Breast epithelium (tissue), 2 donors: ENCODE data around the genes BLVRA, MRPS24 and MYL7.

GRCh38 chr7:41047738-41048252, 655.1 kb downstream of the INHBA start:
- PRO-cap, result no peak
- RAMPAGE, long total RNA, 2 experiments, result no peak in any of the 2 experiments

GRCh38 chr7:41692909-41693749, 9.8 kb downstream of the INHBA start:
- PRO-cap, result no peak
- RAMPAGE, long total RNA, 2 experiments, result no peak in any of the 2 experiments

GRCh38 chr7:42236271-42236975, 586 bp downstream of the GLI3 start:
- PRO-cap, result bidirectional peak, plus-strand start at chr7:42236586, minus-strand start at chr7:42236341
- RAMPAGE, long total RNA, 2 experiments, result no peak in any of the 2 experiments

GRCh38 chr7:42238372-42239004, 1.5 kb upstream of the GLI3 start:
- PRO-cap, result bidirectional peak, plus-strand start at chr7:42238485, minus-strand start at chr7:42238293
- RAMPAGE, long total RNA, 2 experiments, result no peak in any of the 2 experiments

DNA sequence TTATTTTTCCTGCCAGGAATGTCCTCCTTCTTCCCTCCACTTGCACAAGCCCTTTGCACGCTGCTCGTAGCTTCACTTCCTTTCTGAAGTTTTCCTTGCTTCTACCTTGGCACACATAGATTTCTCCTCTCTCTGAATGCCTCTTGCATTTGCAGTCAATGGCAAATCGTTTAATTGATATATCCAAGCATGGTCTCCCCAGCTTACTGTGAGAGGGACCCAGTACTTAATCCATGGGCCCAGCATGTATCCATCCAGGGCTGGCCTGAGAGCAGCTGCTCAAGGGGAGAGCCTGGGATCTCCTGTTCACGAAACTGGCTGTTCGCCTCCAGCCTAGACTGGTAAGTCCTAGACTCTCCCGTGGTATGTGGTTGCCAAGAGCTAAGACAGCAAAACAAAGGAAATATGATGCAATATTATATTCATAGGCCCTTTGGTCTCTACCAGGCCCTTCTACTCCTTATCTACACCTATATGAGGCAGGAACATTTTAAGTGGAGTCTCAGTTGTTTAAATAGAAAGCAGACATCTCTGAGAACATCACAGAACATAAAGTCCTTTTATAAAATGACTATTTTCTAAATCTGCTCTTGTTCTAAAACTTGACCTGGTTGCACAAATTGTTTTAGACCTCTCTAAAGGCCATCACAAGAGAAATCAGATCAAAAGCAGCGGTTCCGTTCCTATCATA, 28.9 kb upstream of the STK17A start:
- PRO-cap, result no peak
- RAMPAGE, long total RNA, 2 experiments, result no peak in any of the 2 experiments

GRCh38 chr7:43577394-43577949, 5.4 kb upstream of the STK17A start:
- PRO-cap, result no peak
- RAMPAGE, long total RNA, 2 experiments, result no peak in any of the 2 experiments

- PRO-cap, result no peak
- RAMPAGE, long total RNA, 2 experiments, result no peak in any of the 2 experiments
Measured at GRCh38 chr7:43632157-43632958, 49.5 kb downstream of the STK17A start.

- PRO-cap, result no peak
- RAMPAGE, long total RNA, 2 experiments, result no peak in any of the 2 experiments
Measured at GRCh38 chr7:43639520-43640694, 57.0 kb downstream of the STK17A start.

DNA sequence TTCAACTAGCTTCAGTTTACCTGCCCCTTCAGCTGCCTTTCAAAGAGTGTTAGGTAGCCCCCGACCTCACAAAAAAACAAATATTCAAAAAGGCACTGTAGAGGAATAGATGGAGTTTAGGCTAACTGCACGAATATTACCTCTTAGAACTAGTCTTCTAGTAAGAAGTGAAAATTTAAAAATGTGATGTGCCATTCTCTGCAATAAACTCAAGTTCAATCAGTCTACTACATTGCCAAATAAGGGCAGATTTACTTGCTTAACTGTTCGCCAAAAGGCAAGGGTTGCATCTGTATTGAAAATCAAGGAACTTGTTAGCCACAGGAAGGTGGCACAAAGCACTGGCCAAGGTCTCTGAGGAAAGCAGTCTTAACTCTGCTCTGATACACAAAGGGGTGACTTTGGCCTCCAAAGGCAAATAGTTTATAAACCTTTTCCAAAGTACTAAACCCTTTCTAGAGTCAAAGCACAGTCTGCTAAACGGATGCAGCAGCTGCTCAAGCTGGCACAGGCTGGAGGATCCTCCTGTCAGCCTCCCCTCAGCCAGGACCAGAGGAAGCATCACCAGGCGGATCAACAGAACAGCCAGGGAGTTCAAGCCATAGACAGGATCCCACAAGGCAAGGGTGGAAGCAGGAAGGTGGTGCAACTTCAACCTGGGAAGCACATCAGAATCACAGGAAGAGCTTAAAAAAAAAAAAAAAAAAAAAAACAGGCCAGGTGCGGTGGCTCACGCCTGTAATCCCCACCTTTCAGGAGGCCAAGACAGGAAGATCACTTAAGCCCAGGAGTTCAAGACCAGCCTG, 68.3 kb downstream of the STK17A start:
- PRO-cap, result no peak
- RAMPAGE, long total RNA, 2 experiments, result no peak in any of the 2 experiments

DNA sequence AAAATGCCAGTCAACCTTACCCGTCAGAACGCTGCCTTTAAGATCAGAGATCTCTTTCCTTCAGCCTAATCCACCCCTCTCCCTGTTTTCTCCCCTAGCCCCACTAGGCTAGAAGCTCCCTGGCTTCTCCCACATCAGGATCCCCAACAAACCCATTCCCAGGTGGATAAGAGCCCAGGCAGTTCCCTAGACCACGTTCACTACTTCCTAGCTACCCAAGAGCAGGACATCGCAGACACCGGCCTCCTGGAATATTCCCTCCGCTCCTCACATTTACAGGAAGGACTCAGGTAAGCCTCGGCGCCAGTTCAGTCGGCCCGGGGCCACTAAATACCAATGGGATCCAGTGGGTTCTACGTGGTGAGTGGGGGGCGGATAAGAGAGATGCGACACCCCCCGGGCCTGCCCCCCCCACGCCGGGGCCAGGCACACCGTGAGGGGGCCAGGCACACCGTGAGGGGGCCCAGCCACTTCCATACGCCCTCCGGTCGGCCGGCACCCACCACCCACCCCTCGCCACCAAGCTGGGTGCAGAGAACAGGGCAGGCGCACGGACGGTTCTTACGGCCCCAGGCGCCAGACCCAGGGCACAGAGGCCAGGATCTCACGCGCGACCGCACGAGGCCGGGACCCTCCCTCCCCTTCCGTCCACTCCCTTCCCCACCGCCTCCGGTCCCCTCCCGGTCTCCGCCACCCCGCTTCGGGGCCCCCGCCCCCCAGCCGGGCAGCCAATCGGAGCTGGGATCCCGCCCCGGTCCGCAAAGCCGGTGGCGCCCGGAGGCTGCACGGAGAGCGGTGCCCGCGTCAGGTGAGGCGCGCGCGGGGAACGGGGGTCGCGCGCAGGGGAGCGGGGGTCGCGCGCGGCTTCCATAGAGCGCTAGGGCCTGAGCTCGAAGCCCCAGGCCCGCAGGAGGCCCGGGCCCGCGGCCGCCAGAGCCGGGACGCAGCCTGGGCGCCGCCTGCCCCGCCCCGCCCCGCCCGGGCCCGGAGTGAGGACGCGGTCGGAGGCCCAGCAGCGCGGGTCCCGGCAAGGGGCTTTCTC, at the start of gene BLVRA:
Gene BLVRA, plus strand, starts transcription at position 754 of the 1,042 bp plus-strand sequence.
- PRO-cap, result bidirectional peak, plus-strand start at position 761 of the sequence, minus-strand start at position 643 of the sequence
- RAMPAGE, long total RNA, 2 experiments, result start-site peak on the plus strand in 2 of 2 experiments, centred at positions 770 to 777 of the sequence, 579 to 1,199 reads per replicate

DNA sequence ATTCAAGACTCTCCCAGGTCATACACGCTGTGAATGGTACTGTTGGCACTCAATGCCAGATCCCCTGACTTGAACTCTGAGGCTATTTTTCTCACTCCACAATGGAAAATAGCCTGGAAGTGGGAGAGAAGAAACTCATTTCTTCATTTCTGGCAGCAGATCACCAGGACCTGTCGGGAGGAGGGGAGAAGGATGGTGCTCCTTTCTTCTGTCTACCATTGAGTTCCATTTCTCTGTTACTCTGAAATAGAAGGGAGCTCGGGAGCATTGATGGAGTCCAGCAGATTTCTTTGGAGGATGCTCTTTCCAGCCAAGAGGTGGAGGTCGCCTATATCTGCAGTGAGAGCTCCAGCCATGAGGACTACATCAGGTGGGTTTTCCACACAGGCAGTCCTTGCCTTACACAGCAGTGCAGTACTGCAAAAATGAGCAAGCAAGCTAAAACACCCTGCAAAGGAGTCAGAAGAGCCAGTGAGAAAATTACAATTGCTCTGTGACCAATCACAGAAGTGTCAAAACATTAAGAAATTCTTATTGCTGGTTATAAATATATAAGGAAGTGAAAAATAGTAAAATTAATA, 32.6 kb downstream of the BLVRA start:
- PRO-cap, result no peak
- RAMPAGE, long total RNA, 2 experiments, result no peak in any of the 2 experiments

DNA sequence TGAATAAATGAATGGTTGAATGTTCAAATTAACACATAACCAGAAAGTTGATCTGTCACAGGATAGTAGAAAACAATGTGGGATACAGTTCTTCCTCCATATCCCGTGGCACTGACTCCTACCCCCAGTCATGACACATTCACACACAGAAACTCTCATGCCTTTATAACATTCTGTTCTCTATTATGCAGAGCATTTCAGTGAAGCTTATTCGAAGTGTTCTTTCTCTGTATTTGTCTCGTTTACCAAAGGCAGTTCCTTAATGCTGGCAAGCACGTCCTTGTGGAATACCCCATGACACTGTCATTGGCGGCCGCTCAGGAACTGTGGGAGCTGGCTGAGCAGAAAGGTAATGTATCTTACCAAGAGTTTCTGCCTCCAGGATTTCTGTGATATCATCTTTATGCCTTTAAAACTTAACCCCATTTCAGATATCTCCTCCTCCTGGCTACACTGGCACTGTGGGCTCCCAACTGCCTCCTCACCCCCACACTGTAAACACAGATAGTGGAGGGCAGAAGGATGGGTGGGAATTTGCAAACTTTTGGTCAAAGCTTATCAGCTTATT, 34.1 kb downstream of the BLVRA start:
- PRO-cap, result no peak
- RAMPAGE, long total RNA, 2 experiments, result no peak in any of the 2 experiments

DNA sequence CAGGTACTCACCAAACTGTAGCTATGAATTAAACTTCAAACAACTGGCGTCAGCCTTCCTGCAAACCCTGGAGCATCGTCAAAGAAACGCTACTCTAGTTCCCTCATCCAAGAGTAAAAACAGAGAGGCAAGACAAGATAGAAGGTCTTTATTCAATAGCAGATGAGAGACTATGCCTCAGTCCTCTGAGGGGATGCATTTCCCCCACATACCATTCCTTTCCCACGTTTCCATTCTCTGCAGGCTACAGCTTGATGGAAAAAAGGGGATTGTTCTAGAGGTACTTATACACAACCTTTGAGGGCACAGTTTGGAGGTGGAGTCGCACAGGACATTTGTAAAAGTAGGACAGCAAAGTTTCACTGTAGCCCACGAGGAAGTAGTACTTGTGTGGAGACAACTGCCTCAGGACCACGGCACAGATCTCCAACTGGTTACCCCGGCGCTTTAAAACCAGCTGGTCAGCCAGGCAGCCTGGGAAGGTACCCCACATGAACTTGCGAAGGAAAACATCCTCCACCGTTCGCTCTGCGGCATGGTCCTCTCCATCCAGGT, 2.8 kb downstream of the MRPS24 start:
- PRO-cap, result no peak
- RAMPAGE, long total RNA, 2 experiments, result no peak in any of the 2 experiments

DNA sequence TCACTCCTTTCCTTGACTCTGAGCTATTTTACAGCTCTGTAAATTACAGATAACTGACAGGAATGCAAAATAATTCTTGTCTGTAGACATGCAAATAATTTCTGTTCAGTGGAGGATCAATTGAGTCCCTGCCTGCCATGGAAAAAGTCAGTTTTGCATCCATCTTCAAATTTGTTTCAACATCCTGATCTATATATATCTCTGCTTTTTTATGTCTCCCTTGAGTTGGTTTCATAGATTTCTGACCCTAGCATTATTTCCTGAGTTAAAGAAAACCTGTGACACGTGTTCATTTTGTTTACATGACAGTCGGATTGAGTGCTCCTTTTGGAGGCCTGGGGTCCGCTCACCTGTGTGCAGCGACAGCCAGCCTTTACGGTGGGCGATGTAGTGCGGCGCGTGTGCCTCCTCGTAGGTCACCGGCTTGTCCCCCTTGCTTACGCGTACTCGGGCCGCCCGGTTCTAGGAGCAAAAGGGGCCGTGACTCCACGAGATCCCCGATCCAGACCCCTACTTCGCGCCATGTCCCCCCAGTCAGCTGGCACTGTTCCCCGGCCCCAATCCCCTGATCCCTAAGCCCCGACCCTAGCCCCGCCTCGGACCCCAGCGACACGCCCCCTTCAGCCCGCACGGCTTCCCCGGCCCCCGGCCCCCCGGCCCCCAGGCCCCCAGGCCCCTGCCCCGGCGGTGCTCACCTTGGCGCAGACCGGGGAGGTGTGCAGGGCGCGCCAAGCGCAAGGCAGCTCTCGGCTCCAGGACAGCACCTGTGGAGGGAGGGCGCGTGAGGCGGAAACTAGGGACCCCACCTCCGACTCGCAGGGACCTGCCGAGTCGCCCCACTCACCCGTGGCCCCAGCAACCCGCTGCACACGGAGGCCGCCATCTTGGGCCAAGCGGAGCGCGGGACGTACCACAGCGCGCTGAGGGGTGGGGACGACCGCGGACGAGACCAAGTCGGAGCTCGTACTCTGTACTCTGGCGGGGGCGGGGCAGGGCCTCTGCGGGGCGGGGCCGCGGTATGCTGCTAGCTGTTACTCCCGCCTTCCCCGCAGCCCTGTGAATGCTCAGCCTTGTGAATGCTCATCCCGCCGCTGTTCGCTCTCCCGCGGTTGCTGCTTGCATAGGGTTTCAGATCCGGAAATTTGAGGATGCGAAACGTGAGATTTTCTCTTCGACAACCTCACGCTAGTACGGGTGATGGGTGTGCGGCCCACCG, at the start of gene MRPS24:
Gene MRPS24, minus strand, starts transcription at position 905 of the 1,216 bp plus-strand sequence.
- PRO-cap, result bidirectional peak, plus-strand start at position 1,059 of the sequence, minus-strand start at position 895 of the sequence
- RAMPAGE, long total RNA, 2 experiments, result start-site peak on the minus strand in 2 of 2 experiments, centred at positions 889 to 896 of the sequence, 169 to 311 reads per replicate

DNA sequence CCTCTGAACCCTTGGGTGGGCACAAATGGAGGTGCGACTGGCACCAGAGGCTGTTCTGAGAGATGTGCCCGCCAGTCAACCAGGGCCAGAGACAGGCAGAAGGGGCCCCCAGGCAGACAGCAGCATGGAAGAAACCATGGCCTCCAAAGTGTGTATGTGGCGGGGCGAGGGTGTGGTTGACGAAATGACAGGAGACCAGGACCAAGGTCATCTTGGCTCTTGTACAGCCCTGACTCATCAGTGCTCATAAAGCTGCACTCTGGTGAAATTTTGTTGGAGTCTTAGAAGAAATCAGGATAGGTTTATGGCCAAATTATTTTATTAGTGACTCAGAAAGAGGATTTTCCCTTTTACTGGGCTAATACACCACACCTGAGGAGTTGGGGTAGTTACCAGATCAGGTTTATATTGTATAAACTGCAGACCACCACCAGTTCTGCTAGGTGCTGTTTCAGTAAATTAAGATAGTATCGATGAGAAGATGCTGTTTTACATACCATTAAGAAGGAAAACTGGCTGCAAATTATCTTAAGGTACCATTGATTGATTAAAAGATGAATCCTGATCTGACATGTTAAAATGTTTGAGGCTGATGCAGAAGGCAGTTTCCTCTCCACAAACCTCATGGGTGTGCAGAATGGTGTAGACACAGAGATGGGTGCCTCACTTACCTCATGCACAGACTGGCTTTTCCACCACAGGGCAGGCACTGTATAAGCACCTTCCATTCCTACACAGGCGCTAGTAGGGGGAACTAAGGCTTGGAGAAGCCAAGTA, 4.2 kb upstream of the MRPS24 start:
- PRO-cap, result no peak
- RAMPAGE, long total RNA, 2 experiments, result no peak in any of the 2 experiments

GRCh38 chr7:44040199-44040883, 4.2 kb upstream of the DBNL start:
- PRO-cap, result no peak
- RAMPAGE, long total RNA, 2 experiments, result no peak in any of the 2 experiments

- PRO-cap, result no peak
- RAMPAGE, long total RNA, 2 experiments, result no peak in any of the 2 experiments
Measured at GRCh38 chr7:44075298-44076206, 6.8 kb downstream of the POLM start.

DNA sequence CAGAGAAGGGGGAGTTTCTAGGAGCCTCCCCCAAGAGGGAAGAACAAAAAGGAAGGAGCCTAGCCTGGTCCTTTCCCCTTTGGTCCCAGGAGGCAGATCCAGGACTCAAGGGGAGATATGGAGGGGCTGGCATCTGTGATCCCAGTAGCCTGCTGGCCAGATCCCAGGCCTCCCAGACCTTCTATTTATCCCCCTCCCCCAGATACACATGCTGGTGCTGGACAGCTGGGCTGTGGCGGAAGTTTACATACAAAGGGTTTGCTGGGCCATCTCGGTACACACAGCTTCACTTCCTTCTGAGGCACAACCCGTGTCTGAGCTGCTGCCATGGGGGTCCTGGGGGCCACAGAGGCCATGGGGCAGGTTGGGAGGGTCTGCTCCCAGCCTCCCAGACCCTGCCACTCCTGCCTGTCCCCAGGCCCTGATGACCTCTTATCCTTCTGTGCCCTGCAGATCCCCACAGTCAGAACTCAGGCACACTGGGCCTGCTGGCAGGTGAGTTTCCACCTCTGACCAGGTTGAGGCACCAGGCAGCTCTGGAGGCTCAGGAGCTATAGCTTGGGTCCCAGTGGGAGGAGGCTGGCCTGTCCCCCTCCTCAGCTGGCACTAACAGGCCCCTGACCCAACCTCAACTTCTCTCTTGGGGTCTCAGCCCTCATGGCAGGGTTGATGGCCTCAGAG, 3.0 kb upstream of the AEBP1 start:
- PRO-cap, result no peak
- RAMPAGE, long total RNA, 2 experiments, result no peak in any of the 2 experiments

- PRO-cap, result no peak
- RAMPAGE, long total RNA, 2 experiments, result no peak in any of the 2 experiments
Measured at GRCh38 chr7:44141205-44141716, at the start of gene MYL7. MYL7 (minus strand) TSS chr7:44141332.

DNA sequence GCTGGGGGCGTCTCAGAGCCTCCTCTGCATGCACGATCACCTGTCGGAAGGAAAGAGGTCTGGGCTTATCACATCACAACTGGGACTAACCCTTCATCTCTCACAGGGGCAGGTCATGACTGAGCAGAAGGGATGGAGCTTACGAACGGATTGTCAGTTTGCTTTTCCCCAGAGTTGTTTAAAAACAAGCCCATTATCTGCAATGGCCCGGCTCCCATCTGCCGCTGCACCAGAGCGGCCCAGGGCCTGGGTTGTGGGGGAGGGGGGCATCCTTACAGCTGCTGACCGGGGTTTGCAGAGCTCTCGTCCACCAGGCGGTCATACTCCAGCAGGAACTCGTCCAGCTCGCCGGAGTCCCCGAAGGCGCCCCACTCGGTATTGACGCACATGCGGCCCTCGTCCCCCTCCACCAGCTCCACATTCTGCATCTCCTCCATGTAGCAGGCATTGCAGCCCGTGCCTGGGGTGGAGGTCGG, 6.3 kb upstream of the MYL7 start:
- PRO-cap, result no peak
- RAMPAGE, long total RNA, 2 experiments, result no peak in any of the 2 experiments